ENCODE results near the genes TCF7L1, ELMOD3 and VAMP8.

- PRO-cap, 2 experiments, result no peak in any of the 2 experiments
These were observed 1157.8 kb upstream of the LRRTM1 start for GRCh38 chr2:81462372-81462831.

GRCh38 chr2:84990273-84991291 lies 19.6 kb downstream of the KCMF1 start:
- PRO-cap, 2 experiments, result no peak in any of the 2 experiments

DNA sequence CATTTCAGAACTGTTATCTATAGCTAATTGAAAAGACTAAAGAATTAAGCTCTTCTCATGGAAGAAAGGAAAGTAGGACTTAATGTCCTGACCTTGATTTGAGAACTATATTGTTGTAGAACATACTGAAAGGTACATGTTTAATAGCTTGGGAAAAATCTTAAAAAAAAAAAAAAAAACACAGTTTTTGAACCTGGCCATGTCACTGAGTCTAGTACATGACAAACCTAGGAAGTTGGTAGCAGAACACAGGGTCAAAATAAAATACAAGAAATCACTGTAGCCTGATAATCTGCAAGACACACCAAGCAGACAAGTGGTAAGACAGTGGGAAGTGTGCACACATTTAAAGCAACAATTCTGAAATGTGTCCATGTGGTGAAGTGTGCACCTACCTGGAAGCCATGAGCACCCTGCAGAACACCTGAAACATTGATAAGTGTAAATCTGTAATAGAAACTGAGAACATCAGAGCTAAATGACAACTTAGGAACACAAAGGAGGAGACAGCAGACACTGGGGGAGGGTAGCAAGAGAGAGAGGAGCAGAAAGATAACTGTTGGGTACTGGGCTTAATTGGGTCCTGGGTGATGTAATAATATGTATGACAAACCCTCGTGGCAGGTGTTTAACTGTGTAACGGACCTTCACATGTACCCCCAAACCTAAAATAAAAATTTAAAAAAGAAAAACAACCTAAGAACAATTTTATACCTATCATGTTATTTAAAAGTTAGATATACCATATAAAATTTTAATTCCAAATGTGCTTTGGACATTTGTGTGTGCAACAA lies 76.7 kb downstream of the KCMF1 start:
- PRO-cap, 2 experiments, result no peak in any of the 2 experiments

- PRO-cap, 2 experiments, result no peak in any of the 2 experiments
These were observed 78.4 kb downstream of the KCMF1 start for GRCh38 chr2:85049287-85049895.

DNA sequence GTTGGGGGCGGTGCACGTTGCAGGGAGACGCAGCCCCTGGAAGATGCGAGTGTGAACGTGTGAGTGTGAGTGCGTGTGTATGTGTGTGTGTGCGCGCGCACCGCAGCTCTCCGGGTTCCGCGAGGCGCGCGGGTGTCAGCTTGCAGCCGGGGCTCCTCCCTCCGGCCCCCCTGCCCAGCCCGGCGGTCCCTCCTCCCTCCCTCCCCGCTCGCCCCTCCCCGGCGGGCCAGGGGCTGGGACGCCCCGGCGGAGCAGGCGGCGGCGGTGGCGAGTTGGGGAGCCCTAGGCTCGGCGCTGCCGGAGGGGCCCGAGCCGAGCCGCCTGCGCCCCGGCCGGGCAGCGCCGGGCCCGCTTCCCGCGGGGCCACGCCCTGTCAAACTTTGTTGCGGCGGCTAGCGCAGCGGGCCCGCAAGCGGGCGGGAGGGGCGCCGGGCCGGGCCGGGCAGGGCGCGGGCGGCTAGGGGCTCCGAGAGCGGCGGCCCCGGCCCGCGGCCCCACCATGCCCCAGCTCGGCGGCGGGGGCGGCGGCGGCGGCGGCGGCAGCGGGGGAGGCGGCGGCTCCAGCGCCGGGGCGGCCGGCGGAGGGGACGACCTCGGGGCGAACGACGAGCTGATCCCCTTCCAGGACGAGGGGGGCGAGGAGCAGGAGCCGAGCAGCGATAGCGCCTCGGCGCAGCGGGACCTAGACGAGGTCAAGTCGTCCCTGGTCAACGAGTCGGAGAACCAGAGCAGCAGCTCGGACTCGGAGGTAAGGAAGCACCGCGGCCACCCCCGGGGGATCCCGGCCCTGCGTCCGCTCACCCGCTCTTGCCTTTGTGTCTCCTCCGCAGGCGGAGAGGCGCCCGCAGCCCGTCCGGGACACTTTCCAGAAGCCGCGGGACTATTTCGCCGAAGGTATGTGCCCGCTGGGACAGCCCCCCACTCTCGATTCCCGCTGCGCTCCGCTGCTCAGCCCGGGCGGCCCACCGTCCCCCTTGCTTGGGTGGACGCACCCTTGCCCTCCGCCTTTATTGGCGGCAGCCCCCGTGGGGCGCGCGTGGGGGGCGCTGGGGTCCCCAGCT lies at the start of gene TCF7L1:
TCF7L1 (plus strand) TSS at position 207 of the 1,061 bp plus-strand sequence.
- PRO-cap, 2 experiments, result peak in 1 of 2 experiments; most common plus-strand start position 229 of the sequence (in 1); most common minus-strand start position 109 of the sequence (in 1)

GRCh38 chr2:85244078-85244986 lies 83.5 kb downstream of the TGOLN2 start:
- PRO-cap, 2 experiments, result no peak in any of the 2 experiments

DNA sequence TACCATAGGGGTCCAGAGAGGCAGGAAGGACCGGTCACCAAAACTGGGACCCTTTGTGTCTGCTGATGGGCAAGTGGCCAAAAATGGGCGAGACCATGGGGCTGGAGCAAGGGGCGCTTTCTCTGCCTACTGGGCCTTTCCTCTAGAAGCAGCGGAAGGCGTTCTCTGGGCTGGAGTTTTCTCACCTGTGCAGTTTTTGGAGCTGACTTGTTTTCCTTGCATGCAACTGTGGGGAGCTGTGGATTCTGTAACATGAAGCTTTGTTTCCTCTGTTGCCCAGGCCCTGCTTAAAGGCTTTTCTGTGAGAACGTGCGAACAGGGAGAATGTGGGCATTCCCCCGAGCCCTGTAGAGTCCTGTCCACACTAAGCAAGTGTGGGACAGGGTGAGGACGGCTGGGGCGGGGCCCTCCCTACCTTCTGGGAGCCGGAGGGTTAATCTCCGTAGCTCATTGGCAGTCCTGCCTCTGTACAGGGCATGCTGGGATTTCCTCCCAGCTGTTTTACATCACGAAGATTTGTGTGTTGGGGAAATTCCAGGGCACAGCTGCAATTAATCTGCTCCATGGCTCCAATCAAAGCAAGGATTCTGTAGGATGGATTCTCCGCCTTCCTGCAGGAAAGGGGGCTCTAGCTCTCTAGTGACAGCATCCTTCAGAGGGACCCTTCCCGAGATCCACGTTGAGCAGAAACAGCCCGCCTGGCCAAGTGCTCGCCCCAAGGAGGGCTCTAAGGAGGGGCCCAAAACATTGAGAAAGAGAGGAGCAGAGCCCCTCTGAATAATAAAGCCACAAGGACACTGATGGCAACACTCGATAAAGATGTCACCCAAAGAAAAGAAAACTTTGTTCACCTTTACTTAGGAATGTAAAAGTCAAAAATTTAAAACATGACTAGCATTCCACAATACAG lies 50.0 kb downstream of the TGOLN2 start:
- PRO-cap, 2 experiments, result no peak in any of the 2 experiments

GRCh38 chr2:85320870-85321786 lies 6.7 kb downstream of the TGOLN2 start:
- PRO-cap, 2 experiments, result no peak in any of the 2 experiments

DNA sequence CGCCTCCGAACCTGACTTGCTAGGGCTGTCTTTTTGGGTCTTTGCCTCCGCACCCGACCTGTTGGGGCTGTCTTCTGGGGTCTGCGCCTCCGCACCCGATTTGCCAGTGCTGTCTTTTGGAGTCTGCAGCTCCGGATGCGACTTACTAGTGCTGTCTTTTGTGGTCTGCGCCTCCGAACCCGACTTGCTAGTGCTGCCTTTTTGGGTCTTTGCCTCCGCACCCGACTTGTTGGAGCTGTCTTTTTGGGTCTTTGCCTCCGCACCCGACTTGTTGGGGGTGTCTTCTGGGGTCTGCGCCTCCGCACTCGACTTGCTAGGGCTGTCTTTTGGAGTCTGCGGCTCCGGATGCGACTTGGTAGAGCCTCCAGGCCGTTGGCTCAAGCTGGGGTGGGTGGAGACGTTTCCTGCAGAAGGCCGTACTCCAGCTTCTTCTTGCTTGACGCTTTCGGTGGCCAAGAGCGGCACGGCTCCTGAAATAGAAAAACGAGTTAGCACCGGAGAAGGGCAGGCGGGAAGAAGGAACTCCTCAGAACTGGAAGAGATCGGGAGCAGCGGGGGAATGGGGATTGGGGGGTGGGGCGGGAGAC lies 480 bp downstream of the TGOLN2 start:
- PRO-cap, 2 experiments, result no peak in any of the 2 experiments

DNA sequence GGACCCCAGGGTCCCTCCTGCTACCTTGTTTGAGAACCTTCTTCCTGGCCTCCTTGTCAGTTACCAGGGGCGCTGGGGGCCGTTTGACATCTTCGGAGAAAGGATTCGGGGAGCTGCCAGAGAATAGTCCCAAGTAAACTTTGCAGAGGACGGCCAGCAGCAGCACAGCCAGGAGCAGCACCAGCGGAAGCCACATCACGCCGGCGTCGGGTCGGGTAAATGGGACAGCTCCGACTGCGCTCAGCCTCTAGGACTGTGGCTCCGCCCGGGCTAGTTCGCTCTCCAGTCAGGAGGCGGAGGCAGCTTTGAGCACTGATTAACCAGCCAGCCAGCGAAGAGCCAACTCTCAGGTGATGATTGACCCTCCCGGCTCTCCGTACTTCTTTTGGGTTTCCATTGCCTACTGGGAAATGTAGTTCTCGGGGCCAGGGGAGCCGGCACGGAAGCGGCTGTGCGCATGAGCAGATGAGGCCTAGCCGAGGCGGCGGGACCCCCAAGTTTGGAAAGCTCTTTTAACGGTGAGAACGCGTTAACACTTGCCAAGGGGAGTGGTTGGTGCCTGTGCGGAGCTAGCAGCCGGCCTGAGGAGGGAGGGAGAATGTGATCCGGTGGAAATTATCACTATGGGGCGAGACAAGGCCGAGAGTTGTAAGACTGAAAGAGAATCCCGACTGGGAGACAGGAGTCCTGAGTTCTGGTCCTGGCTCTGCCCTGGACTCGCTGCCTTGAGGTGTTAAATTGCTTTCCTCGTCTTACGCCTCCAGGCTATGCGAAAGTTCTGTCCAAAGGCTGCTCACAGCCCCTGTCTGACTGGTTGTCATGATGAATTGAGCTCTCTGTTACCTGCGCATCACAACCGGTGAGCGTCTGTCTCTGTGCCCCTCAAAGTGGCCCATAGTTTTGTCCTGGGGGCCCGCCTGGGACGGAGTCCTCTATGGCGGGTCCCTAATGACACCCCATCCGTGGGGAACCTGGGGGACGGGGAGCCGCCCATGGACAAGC lies at the start of gene ELMOD3:
ELMOD3 (plus strand) TSS at position 458 of the 1,002 bp plus-strand sequence.
- PRO-cap, 2 experiments, result peak in 1 of 2 experiments; most common plus-strand start position 464 of the sequence (in 1); most common minus-strand start position 221 of the sequence (in 1)

- PRO-cap, 2 experiments, result no peak in any of the 2 experiments
These were observed 2.7 kb upstream of the CAPG start for GRCh38 chr2:85412588-85413460.

DNA sequence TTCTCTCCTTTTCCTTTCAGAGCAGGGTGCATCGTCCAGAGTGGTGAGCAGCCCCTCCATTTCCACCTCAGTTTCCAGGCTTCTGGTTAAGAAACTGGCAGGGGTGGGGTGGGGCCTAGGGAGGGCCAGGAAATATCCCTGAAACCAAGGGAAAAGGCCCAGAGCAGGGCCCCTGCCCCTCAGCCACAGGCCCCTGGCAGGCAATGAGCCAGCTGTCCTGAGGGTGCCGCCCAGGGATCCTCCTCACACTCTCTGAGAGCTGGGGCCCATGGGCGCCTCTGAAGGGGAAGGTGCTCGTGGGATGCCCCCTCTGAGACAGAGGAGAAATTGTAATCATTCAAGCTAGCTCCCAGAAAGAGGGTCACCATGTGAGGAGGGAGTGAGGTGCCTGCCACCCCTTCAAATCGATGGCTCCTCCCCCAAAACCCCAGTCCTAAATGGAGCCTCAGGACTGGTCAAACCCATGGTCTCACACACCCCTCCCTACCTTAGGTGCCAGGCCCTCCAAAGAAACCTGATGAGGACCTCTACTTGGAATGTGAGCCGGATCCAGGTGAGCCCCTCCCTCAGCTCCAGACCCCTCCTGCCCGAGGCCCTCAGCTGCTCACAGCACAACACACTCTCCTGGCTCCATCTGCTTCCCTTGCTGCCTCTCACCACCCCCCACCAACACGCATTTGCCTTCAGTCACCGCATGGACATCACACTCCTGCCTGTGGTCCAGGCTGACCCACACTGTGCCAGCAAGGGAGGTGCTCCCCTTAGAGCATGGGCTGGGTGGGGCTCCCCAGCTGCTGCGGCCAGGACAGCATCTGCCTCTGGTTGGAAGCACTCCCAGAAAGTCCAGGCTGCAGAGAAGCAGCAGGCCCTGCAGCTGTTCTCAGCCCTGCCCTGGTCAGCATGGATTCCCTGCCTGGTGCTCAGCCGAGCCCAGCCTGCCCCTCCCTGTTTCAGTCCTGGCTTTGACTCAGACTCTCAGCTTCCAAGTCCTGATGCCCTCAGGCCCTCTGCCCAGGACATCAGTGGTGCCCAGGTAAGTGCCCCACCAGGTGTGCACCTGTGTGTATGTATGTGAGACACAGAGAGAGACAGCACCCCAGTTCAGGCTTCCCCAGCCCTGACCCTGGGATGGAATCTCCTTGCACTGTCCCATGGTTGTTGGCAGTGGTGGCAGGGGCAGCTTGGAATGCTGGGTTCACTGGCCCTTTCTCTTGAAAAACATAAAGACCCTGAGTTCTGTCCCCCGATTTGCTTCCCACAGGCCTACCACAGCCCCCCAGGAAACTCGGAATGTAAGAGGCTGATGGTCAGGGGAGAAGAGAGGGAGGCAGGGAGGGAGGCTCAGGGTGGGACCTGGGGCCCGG lies 15.0 kb downstream of the SH2D6 start:
- PRO-cap, 2 experiments, result peak in 1 of 2 experiments; most common plus-strand start position 831 of the sequence (in 1); most common minus-strand start position 737 of the sequence (in 1)

- PRO-cap, 2 experiments, result no peak in any of the 2 experiments
These were observed 18.6 kb downstream of the SH2D6 start for GRCh38 chr2:85437173-85437360.

DNA sequence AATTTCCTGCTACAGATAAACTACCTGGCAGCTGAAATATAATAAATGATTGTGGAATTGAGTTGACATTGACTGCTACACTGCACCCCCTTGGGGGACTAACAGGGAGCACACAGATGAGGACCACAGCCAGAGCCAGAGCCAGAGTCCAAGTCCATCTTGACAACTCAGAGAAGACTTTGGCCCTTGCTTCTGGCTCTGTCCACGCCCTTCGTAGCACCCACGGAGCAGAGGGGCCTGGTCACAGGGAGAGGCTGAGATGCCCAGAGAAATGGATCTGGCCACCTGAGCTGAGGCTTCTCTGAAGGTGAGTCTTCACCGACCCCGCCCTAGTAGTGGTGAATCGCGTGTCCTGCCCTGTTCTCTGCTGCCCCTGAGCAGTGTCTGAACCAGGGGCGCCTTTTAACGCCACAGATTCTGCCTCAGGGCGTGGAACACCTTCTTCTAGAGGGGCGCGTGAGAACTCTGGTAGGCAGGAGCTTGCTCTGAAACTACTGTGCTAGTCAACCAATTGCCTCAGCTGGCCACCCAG lies 35.7 kb upstream of the MAT2A start:
- PRO-cap, 2 experiments, result no peak in any of the 2 experiments

DNA sequence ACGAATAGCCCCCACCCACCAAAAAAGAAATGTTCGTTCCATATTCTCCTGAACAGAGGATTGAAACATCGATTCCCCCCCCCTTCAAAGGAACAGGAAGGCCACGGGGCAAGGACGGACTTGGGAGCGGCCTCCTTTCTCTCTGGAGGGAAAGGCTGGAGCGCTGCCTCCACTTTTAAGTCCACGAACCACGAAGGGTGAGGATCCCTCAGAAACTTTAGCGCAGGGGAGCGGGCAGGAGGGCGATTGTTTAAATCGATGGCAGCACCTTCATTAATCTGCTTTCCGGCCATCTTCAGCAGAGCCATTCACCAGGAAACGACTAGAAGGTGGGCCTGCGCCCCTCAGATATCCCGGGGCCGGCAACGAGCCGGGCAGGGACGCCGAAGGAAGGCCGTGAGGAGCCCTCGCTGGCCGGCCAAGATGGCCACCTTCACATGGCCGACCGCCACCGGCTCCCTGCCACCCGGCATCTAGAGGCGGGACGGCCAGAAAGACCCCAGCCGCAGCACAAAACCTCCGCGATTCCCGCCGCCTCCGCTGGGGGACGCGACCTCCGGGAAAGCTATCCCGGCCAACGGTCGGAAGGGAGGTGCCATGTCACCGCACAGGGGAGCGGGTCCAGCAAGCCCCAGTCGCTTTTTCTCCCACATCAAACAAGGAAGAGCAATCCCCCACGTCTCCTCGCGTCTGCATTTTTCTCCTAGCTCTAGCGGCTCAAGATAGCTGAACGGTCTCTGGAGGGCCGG lies 559 bp upstream of the MAT2A start:
- PRO-cap, 2 experiments, result peak in 1 of 2 experiments; most common plus-strand start position 577 of the sequence (in 1); most common minus-strand start position 475 of the sequence (in 1)

GRCh38 chr2:85577124-85577719 lies at the start of gene VAMP8:
TSS of gene VAMP8 (plus strand) at chr2:85577586.
- PRO-cap, 2 experiments, result no peak in any of the 2 experiments

DNA sequence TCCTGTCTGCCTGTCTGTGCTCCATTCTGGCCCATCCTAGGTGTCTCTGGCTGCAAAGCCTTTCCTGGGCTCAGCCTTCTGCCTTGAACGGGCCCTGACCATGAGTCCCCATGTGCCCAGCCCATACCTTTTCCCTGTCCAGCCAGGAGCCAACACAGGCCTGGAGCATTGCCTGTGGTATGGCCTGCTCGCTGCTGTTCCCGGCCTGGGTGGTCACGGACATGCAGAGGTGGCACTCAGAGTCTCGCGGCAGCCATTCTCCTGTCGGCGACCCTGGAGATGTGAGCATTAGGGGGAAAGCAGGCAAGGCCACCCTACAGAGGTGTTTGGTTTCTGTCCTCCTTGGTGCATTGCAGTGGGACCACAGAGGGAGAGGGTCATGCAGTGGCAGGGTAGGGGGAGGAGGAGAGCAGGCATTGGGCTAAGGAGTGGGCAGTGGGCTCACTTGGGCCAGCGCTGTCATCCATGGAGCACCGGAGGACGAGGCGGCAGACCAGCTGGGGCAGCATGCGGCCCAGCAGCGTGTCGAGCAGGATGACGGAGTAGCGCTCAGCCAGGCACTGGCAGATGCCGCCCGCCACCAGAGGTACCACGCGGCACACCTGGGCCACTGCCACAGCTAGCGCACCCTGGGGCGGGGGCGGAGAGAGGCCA lies 4.7 kb downstream of the SFTPB start:
- PRO-cap, 2 experiments, result no peak in any of the 2 experiments

- PRO-cap, 2 experiments, result no peak in any of the 2 experiments
These were observed 2.9 kb downstream of the SFTPB start for GRCh38 chr2:85664984-85665622.

- PRO-cap, 2 experiments, result peak in 1 of 2 experiments; most common minus-strand start chr2:85666627 (in 1)
These were observed 1.6 kb downstream of the SFTPB start for GRCh38 chr2:85666093-85667023.

GRCh38 chr2:85681171-85681951 lies 12.8 kb upstream of the GNLY start:
- PRO-cap, 2 experiments, result no peak in any of the 2 experiments